Paraaortic lymph node (tissue), 1 donor: ENCODE measurements around a stretch of chr17.

DNA sequence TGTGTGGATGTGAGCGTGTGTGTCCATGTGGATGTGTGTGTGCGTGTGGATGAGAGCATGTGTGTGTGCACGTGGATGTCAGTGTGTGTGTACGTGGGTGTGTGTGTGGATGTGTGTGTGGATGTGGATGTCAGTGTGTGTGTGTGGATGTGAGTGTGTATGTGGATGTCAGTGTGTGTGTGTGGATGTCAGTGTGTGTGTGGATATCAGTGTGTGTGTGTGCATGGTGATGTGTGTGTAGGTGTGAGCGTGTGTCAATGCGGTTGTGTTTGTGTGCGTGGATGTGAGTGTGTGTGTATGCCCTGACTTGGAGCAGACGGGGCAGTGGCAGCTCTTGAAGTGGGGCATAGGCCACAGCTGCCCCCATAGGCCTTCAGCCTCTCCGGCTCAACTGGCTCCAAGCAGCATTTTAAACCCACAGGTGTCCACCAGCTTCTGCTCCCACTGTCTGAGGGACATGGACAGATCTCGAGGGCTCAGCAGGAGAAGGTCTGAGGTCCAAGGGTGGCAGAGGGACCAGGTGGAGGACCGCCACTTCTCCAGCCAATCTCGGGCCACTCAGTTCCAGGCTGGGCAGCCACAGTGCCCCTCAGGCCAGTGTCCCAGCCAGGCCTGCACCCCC is 63.9 kb upstream of the DOC2B start:
- PRO-cap: no peak

DNA sequence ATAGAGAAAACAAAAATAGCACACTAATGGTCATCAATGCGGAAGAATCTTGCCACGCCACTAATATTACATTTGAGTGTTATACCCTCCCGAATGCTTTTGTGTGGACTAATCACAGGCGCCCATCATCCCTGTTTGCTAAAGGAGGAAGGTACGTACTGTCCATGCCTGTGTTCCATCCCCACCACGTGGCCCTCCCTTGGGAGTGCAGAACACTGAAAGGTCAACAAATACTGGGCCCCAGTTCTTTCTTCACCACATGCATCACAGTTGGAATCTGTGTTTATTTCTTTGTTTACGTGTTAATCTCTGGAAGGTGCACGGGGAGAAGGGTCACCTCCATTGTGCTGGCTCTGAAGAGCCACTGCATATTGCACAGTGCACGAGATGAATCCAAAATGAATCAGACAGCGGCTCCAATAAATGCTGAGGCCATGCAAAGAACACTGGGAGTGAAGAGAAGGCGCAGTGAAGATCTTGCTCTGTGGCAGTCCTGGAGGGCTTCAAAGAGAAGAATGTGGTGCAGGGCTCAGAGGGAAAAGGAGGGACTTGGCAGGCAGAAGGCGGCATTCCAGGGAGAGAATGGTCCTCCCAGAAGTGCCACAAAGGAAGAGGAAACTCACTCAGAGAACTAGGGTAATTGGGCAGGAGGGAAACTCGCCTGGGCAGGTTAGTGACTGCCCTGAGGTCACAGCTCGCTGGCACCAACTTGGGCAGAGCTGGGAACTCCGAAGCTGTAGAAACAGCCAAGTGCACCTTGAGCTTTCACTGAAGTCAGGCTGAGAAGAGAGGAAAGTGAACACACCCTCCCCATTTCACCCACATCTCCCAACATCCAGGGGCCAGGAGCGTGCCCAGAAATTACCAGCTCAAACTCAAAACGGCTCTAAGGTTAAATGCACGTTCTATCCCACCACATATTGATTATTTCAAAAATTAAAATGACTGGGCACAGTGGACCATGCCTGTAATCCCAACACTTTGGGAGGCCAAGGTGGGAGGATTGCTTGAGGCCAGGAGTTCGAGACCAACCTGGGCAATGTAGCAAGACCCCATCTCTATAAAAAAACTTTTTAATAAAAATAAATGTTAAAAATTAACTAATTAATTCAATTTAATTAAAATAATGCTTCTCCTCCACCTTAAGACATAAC is 3.6 kb downstream of the RPH3AL start:
- PRO-cap: no peak

GRCh38 chr17:354843-355493 is 2.4 kb upstream of the RPH3AL start:
- PRO-cap: no peak

DNA sequence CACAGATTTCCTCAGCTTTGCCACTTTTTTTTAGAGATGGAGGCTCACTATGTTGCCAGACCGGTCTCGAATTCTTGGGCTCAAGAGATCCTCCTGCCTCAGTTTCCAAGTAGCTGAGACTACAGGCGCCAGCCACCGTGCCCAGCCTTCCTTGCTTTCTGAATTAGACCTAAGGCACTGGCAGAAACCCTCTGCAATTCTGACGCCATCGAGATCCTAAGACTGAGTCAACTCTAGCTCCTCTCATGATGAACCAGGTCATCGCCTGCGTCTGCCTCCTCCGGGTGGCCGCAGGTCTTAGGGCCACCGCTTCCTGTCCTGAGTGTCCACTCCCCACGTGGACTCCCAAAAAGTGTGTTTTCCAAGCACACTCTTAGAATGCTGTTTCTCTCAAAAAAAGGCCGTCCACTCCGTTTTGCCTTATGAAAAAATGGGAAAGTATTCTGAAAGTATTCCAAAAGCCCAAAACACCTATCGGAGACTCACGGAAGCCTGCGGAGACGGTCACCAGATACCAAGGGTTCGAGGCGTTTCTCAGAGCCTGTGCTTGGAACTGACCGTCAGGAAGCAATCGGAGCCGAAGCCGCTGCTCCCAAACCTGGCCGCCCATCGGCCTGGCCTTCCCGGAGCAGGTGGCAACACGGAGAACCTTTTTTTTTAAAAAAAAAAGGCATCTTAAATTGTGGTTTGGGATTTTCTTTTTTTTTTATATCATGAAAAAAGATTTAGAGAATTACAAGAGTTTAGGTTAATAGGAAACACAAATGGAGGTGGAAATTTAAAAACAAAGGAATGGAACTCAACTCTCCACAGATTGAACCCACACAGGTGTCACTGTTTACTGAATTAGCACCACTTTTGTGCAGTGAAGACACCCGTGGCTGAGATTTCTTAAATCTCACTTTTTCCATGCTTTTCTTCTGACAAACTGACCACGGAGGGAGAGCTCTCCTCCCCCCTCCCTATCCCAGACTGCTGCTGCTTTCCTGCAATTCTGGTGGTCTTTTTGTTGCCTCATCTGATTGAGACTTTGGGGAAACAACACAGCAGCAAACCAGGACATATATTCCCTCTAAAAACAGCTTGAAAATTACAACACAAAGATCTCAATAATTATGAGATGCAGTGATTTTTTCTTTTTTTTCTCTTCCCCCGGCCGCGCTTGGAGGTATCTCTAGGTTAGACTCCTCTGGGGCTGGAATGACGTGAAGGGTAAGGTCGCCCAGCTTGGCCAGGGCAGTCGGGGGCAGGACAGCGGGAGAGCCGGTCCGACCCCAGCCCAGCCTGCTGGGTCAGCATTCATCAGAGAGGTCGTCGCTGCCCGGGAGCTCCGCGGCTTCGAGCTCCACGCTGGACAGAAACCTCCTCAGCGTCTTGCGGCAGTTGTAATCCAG is 32.2 kb downstream of the C17orf97 start:
- PRO-cap: no peak

GRCh38 chr17:615151-615726 is 99.4 kb downstream of the VPS53 start:
- PRO-cap: no peak

GRCh38 chr17:728790-729445 is 3.5 kb upstream of the TLCD3A start:
- PRO-cap: no peak

DNA sequence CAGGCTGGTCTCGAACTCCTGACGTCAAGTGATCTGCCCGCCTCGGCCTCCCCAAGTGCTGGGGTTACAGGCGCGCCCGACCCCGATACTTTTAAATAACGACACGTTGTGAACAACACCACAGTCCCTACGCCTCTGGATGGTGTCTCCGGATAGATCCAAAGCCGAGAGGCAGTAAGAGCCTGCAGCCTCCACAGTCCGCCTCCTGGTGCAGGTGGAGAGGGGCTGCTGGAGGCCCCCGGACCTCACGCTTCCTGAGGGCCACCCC is 737 bp upstream of the TLCD3A start:
- PRO-cap: no peak

DNA sequence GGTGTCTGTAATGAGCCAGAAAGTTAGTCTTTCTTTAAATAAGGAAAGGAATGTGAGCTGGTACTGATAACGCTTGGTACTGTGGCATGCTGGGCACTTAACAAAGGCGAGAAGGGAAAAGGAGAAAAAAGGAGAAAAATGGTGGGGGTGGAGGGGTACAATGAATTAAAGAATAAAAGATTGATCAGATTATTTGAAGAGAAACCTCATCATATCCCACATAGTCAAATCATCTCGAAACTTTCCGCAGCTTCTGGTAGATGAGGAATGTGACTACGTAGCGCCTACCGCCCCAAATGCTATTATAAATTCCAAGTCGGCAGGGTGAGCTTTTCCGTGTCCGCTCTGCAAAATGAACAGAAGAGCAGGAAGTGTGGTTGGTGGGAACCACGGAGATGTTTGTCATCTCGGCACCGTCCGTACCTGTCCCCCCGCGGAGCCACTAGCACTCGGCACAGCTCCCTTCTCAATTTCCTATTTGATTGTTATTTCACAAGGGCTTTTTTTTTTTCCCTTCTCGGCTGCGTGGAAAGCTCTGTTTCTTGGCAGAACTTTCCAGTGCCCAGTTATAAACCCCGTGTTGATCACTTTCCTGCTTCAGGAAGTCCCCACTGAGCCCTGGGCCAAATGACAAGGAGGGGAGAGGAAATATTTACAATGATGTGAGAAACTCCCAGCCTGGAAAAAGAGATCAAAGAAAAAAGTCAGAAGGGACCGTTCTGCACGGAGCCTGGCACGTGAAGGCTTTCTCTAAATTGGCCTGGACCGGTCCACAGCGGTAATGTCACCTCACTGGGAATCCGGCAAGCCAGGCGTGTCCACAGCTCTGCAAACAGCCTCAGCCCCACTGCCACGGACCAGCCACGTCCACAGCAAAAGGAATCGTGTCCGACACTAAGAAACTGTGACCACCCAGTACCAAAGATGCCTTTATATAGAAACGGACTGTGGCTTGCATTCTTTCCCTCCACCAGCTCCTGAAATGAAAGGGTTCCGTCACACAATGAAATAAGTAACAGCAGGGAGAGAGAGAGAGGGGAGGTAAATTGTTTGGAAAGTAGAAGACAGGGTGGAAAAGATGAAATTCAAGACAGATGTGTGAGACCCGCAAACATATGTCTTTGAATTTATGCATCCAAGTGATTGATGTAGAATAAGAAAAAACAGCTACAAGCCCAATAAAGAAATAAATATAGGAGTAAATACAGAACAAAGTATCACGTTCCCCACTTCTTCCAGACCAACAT is 65.0 kb downstream of the MRM3 start:
- PRO-cap: bidirectional peak, plus-strand start at position 305 of the sequence, minus-strand start at position 231 of the sequence; bidirectional peak, plus-strand start at position 361 of the sequence, minus-strand start at position 347 of the sequence; bidirectional peak, plus-strand start at position 781 of the sequence, minus-strand start at position 476 of the sequence

- PRO-cap: no peak
Measured at GRCh38 chr17:848053-848320, 65.8 kb downstream of the MRM3 start.

DNA sequence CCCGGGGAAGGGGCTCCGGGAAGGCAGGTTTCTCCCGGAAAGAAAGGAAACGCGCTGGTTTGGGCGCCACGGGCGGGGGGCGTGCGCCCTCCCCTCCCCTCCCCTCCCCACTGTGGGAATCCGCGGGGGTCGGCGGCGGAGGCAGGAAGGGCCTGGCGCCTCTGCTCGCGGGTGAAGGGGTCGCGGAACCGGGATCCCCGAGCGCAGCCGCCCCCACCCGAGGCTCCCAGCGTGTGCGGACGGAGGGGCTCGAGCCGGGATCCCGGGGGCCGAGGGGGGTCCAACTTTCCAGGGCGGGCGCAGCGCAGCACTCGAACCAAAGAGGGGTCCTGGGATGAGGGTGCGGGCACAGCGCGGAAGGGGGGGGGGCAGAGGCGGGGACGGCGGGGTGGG is 830 bp downstream of the NXN start:
- PRO-cap: bidirectional peak, plus-strand start outside the sequence, minus-strand start at position 235 of the sequence

GRCh38 chr17:1000628-1001180 is 3.8 kb downstream of the TIMM22 start:
- PRO-cap: no peak

GRCh38 chr17:1005926-1006557 is 9.1 kb downstream of the TIMM22 start:
- PRO-cap: no peak

- PRO-cap: no peak
Measured at GRCh38 chr17:1060836-1061319, 63.9 kb downstream of the TIMM22 start.

GRCh38 chr17:1109528-1109959 is 70.2 kb downstream of the ABR start:
- PRO-cap: no peak

DNA sequence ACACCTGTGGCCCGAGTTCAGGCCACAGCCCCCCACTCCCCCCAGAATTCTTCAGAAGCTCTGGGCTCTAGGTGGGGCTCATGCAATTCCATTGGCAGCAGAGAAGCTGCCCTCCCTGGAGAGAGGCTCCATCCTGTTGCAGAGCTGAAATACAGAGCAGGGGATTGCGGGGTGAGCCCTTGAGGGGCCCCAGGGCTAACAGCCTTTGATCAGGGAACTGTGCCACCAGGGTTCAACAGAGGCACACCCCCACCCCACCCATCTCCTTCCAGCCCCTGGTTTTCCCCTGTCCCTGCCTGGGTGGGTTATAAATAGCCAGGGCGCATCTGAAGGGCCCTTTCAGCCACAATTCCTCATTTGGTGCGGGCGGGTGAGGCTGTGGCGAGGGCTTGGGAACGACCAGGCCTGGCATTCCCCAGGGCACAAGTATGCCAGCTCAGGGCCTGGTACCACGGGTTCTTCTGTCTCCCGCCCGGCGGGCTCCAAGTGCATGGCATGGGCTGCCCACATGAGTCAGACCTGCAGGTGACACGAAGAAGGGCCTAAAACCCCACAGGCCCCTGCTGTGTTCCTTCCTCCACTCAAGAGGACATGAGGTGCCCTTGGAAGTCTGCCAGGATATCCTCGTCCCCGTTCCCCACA is 69.1 kb downstream of the ABR start:
- PRO-cap: no peak

DNA sequence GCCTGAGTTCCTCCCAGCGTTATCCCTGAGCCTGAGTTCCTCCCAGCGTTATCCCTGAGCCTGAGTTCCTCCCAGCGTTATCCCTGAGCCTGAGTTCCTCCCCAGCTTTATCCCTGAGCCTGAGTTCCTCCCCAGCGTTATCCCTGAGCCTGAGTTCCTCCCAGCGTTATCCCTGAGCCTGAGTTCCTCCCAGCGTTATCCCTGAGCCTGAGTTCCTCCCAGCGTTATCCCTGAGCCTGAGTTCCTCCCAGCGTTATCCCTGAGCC is 60.7 kb downstream of the ABR start:
- PRO-cap: no peak

DNA sequence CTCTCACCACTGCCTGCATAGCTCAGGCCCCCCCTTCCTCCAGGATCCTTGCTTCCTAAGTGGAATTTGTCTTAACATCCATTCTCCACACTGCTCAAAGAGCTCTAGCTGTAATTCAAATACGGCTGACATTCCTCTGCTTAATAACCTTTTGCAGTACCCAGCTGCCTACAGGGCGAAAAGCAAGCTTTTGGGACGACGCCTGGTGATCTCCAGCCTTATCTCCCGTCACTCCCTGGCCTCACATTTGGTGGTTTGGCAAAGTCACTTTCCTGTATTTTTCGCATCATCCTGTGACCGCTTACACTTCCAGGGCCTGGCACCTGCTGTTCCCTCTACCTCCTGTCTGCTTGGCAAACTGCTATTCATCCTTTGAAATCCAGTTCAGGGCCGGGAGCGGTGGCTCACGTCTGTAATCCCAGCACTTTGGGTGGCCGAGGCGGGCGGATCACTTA is 2.8 kb upstream of the BHLHA9 start:
- PRO-cap: no peak

DNA sequence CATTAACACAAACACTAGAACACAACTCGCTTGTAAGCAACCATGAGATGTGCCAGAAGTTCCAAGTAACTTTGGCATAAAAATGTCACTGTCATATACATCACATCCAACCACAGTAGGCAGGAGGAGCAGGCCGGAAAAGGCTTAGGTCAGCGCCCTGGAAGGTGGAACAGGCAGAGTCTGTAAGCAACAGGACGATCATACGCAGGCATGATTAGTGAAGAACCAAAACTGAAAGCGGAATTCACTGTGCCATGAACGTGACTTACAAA is 52.4 kb downstream of the YWHAE start:
- PRO-cap: no peak

DNA sequence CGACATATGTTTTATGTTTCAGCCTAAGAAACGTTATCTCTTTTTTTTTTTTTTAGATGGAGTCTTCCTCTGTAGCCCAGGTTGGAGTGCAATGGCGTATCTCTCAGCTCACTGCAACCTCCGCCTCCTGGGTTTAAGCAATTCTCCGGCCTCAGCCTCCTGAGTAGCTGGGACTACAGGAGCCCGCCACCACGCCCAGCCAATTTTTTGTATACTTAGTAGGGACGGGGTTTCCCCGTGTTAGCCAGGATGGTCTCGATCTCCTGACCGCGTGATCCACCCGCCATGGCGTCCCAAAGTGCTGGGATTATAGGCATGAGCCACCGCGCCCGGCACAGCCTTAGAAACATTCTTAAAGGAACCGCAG is 47.5 kb downstream of the YWHAE start:
- PRO-cap: no peak

GRCh38 chr17:1404786-1405145 is 4.7 kb upstream of the YWHAE start:
- PRO-cap: no peak